NB4 (cell line): ENCODE measurements around a stretch of chr4.

GRCh38 chr4:173425343-173425735 is 26.4 kb upstream of the SCRG1 start:
- RRBS = no CpG with 5 or more reads among the region's 1 CpG

GRCh38 chr4:173528228-173528833 is 1.7 kb downstream of the HAND2 start:
- RRBS = 64% methylated on average over 4 of the region's 25 CpGs

DNA sequence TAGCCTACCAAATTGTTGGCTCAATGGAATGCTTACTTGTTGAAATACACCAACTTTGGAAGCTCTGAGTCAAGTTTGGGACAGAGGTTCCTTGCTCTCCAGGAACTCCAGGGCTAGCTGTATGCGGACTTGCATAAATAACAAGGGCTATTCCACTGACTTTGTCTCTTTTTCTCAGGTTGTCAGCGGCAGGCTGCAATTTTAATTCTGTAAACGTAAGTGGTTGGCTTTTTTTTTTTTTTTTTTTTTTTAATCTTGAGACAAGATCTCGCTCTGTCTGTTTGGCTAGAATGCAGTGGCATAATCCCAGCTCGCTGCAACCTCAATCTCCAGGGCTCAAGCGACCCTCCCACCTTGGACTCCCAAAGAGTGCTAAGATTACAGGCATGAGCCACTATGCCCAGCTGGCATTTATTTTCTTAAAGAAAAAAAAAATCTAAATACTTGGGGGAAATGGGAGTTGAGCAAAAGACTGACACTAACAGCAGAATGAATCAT is 968 bp upstream of the HPGD start:
- RRBS = no CpG with 5 or more reads among the region's 6 CpGs

DNA sequence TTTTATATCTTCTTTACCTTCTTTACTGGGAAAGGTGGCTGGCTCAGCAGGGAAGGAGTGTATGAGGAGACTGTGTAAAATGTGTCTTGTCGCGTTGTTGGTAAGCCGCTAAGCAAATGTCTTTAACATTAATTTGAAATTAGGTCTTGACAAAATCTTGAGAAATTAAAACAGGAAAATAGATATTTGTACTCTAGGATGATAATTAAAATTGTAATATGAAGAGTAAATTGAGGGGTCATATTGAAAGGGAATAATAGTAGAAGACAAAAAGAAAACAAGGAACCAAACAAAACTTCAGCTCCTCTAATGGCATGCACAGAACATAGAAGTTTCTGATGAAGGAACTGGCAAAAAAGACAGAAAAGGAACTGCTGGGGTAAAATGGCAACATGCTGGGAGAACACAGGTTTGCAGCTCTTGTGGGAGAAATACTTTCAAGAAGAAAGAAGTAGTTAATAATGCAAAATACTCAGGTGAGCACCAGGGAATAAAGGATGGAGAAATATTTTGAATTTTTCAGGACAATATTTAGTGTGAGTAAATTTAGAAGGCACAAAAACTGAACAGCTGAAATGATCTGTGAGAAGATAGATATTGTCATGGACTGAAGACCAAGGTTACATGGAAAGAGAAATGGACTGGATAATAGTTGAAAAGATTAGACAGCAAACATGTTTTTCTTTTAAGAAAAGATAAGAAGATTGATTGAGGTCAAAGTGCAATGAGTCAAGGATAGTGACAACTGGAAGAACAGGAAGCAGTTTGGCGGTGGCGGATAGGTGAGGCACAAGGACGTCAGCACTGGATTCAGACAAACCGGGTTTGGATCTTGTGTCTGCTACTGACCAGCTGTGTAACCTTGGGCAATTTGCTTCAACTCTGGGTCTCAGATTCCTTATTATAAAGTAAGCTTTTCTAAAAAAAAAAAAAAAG is 1.7 kb upstream of the HPGD start:
- RRBS = no CpG with 5 or more reads among the region's 7 CpGs

GRCh38 chr4:174532375-174532816 is 10.1 kb upstream of the HPGD start:
- RRBS = no CpG with 5 or more reads among the region's 2 CpGs

- RRBS = no CpG with 5 or more reads among the region's 5 CpGs
These were observed 12.4 kb upstream of the HPGD start for GRCh38 chr4:174534377-174535326.

DNA sequence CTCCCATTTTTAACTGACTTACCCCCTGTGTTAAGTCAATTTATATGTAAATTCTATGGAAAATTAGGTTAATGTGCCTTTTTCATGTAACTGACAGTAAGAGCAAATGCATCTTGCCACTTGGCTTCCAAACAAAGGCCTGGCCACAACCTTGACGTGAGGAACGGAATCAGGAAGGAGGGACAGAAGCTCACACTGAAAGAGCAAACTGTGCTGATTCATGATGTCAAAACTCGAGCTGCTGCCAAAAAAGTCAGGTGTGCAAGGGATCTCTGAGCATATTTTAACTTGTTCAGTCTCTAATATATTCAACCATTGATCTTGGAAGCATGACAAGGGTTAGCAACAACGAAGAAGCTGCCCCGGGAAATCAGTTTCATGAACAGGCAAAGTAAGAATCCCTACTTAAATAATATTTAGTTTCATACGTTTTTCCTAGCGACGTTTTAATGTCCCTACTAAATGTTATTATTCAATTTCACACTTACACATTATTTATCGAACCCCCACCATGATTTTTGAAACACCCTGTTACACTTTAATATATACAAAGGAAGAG is 35.7 kb downstream of the GPM6A start:
- RRBS = no CpG with 5 or more reads among the region's 9 CpGs

GRCh38 chr4:176383234-176384075 is 63.7 kb downstream of the SPCS3 start:
- RRBS = no CpG with 5 or more reads among the region's 8 CpGs

- RRBS = no CpG with 5 or more reads among the region's 7 CpGs
These were observed 3.8 kb downstream of the VEGFC start for GRCh38 chr4:176788872-176789357.

DNA sequence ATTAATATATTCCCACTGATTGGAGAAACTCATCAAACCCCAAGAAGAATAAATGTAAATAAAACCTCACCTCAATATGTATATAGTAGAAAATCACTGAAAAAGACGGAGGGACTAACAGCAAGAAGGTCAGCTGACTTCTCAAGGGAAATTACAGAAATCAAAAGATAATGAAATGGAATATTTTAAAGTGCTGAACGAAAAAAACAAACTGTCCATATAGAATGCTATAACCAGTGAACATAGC is 2252.4 kb upstream of the AGA start:
- RRBS = no CpG with 5 or more reads among the region's 2 CpGs

DNA sequence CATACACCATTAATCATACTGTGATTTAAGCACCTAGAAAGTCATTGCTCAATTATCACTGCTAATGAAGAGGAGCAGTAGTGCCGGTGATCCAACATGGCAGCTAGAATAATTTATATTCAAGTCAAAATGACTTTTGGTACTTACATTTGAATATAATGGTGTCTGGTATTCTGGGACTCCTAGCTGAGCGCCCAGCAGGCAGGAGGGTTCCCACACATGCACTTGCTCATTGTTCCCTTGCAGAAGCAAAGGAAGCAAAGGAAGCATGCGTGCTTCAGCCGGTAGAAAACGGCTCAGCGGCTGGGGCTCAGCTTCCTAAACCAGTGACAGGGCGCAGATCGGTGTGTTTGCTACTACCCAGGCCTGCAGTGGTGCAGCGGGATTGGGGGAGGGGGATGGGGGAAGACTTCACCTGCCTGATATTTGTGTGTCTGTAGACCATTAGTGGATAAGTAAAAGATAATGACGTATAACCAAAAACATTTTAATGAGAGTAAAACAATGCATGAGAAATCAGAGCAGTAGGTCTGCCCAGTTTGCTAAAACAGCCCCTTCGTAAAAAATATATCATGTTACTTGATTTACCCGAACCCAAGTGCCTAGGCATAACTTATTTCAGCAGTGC is 978.3 kb upstream of the TENM3 start:
- RRBS = no CpG with 5 or more reads among the region's 12 CpGs

GRCh38 chr4:182084866-182085570 is 158.2 kb upstream of the TENM3 start:
- RRBS = no CpG with 5 or more reads among the region's 6 CpGs

DNA sequence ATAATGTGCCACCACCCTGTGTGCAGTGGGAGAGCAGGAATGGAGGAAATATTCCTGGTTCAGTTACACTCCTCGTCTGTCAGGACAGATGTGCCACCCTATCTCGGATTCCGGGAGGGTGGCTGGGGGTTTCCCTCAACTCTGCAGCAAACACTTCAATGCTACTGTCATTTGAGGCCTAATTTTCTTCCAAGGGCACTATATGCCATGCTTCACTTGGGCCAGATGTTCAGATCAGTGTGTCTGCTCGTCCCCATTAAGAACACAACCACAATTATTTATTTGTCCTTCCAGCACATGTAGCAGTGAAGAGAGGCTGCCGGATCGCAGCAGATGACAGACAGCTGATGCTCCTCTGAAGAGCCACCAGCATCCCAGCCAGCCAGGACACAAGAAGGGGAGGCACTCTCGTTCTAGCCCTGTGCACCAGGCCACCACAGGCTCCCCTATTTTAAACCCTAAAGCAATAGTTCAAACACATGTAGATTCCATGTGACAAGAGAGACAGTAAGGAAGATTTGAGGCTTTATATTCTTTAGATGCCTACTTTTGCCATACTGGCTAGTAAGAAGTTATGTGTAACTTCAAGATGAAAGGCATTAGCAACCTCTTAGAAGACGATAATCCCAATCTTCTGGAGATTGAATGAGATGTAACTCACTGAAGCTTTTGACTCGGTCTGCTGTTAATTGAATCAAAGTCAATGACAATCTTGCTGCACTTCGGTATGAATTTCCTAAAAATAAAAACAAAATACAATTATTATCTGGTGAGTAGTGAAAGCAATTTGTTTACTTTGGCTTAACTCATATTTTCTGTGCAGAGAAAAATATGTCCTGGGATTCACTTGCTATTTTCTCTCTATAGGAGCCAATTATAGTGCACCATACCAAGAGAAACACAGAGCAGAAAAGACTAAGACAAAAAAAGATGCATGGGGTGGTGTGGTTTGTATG is 26.2 kb downstream of the DCTD start:
- RRBS = no CpG with 5 or more reads among the region's 10 CpGs

DNA sequence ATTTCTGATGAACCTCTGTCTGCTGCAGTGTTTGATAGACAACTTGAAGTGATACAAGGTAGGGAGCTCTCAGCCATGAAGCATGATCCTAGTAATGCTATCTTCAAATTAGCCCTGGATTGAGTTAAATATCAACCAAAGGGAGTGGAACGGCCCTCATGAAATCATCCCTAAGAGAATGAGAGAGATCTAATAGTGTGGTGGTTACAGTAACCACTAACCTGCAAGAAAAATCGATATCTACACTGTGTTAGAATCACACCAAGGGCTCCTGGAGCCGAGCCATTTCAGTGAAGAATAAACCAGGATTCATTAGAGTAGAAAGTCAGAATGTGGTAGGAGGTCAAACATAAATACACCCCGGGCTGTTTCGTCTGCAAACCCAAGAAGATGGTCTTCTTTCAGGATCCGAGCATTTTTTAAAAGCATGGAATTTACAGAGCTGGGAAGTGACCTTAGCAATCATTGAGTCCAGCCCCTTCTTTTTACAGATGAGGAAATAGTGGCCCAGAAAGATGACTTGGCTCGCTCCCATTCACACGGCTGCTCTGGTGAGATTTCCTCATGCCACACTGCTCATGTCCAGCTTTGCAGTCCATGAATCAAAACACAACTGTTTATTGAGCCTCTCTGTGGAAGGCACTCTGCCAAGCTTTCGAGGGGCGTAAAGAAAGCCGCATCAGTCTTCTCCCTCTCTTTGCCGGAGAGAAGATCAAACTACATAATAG is 5.5 kb upstream of the DCTD start:
- RRBS = no CpG with 5 or more reads among the region's 12 CpGs

DNA sequence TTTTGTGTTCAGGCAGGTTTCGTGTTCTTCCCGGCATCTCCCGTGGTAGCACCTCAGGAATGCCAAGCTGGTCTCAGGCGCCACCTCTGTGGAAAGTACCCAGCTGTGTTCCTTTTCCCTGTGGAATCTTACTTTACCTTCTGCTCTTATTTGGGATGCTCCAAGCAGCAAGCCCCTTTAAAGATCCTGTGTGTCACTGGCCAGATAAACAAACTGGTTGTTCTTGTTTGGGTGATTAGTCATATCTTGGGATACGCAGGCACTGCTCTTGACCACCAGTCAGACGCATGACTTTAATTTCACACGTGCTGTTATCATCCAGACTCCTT is 79.0 kb downstream of the CLDN22 start:
- RRBS = no CpG with 5 or more reads among the region's 7 CpGs

GRCh38 chr4:183248549-183249118 is 71.4 kb downstream of the CLDN22 start:
- RRBS = no CpG with 5 or more reads among the region's 4 CpGs

DNA sequence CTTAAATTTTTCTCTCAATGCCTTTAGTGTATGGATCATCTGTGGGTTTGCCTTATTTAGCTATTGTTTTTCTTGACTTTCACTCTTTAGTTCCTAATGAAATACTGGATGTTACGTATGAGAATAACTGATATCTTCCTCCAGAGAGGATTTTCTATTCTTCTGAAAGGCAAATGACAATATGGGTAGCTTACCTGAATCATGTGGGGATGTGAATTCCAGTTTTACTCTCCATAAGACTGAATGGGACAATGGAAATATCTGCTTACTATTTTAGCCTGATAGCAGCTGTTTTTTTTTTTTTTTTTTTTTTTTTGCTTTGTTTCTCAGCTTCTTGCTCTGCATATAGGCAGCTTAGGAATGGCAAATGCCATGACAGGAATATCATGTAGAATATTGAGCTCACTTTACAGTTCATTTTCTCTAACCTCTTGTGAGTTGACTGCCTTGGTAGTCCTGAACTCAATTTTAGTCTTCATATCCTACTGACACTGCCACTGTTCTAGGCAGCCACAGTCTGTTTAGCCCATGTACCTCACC is 40.1 kb downstream of the CLDN22 start:
- RRBS = no CpG with 5 or more reads among the region's 1 CpG

DNA sequence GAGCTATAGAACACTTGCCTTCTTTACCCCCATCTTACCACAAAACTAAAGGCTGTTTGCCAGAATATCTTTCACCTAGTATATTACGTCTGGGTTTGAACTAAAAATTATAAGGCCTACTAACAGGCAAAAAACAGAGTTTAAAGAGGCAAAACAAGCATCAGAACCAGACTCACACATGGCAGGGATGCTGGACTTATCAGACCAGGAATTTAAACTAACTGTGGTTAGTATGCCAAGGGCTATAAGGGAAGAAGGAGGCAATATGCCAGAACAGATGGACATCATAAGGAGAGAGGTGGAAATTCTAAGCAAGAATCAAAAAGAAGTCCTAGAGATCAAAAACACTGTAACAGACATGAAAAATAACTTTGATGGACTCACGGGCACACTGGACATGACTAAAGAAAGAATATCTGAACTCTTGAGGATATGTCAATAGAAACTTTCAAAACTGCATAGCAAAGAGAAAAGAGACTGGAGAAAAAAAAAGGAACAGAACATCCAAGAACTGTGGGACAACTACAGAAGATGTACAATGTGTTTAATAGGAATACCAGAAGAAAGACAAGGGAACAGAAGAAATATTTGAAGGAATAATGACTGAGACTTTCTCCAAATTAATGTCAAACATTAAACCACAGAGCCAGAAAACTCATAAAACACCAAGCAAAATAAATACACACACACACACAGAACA is 15.2 kb downstream of the CLDN22 start:
- RRBS = no CpG with 5 or more reads among the region's 2 CpGs

DNA sequence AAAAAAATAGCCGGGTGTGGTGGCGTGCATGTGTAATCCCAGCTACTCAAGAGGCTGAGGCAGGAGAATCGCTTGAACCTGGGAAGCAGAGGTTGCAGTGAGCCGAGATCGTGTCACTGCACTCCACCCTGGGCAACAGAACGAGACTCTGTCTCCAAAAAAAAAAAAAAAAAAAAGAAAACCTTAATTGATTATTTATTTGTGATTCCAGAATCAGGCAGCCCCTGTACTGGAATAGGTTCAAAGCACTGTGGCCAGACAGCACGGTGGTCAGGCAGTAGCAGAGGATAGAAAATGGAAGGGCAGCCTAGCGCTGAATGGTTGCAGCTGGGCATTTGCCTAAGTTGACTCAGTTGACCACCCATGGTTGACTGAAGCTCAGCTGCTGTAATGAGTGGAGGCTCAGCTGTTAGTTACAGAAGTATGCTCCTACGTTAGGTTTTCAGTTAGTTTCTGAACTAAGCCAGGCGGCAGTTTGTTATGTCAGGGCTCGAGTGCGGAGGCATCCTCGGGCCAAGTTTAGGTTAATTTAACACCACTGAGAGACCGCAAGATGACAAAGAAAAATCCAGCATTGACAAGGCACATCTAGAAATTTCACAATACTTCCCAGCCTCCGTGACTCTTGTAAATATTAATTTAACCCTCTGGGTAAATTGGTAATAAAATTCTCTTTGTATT is 33.3 kb upstream of the CDKN2AIP start:
- RRBS = no CpG with 5 or more reads among the region's 15 CpGs